ENCODE results near the gene RETREG2.

- PRO-cap: no peak
Measured at GRCh38 chr2:218892658-218893482, 12.2 kb downstream of the WNT10A start.

DNA sequence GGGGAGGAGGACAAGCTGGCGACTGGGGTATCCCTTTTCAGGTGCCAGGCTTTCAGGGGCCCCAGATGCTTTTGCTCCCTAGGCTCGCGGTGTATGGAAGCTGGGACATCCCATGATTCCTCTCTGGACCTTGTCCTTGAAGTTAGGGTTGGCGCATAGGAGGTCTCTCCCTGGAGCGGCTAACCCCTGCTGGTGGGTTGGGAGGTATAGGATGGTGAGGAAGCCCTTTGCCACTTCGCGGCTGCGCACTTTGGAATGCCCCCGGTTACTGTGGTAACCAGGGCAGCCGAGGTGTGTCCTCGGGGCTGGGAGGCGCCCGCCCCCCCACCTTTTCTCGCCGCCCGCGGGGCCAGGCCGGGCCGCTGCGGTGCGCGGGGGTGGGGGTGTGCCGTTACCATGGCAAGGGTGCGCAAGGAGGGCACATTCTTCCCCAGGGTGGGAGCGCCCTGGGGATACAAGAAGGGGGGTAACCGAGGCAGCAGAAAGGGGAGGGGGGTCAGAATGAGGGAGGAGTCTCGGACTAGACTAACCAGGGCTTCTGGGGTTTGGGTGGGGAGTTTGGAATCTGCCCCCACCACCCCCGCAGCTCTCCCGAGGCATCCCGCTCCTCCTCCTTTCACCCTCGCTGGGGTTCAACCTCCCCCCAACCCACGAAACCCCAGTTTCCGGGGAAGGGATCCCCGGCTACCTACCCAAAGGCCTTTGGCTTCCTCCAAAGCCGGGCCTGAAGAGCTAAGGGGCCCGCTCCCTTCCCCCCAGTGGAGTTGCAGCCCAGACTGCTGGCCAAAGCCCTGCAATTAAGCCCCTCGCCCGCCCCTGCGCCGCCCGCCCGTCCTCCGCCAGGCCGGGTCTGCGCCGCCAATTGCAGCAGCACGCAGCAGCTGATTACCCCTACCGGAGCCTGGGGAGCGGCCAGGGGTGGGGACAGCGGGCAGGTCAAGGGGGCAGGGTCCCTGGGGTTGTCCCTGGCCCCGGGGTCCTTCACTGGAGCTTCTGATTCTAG lies 16.5 kb downstream of the WNT10A start:
- PRO-cap: no peak

- PRO-cap: no peak
Measured at GRCh38 chr2:219107798-219108372, 47.2 kb upstream of the IHH start.

- PRO-cap: no peak
Measured at GRCh38 chr2:219127026-219127458, 33.6 kb downstream of the NHEJ1 start.

DNA sequence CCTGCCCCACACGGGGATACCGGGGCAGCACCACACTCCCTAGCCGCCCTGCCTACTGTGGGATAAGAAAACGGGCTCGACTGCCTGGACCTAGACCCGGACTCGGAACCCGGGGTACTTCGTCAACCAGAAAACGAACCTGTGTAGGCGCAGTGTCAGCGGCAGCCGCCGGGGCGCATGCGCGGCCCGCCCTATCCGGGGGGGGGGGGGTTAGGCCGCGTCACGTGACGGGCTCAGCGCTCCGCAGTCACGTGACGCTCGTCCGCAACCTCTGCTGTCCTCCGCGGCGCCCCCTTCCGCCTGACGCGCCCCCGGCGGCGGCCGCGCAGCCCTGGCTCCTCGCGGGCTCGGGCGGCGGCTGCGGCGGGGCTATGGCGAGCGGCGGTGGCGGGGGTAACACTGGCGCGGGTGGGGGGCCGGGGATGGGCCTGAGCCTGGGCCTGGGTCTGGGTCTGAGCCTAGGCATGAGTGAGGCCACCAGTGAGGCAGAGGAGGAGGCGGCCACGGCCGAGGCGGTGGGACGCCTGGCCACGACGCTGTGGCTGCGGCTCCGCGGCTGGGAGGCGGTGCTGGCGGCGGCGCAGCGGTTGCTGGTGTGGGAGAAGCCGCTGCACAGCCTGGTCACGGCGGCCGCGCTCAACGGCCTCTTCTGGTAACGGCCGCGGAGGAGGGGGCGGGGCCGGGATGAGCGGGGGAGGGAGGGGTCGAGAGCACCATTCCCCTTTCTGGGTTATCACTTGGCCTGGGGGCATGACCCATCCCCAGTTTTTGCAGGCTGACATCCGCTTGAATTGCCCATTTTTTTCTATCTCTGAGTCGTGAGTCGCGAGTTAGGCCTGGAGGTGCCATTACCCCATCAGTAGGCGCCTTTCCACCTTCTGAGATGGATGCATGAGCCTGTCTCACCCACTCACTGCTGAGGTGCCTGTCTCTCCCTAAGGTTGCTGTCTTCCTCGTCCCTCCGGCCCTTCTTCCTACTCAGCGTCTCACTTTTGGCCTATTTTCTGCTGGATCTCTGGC lies at the start of gene RETREG2:
Gene RETREG2, plus strand, starts transcription at position 294 of the 1,020 bp plus-strand sequence.
- PRO-cap: bidirectional peak, plus-strand start at position 303 of the sequence, minus-strand start at position 167 of the sequence; unidirectional peak, minus-strand start at position 647 of the sequence

DNA sequence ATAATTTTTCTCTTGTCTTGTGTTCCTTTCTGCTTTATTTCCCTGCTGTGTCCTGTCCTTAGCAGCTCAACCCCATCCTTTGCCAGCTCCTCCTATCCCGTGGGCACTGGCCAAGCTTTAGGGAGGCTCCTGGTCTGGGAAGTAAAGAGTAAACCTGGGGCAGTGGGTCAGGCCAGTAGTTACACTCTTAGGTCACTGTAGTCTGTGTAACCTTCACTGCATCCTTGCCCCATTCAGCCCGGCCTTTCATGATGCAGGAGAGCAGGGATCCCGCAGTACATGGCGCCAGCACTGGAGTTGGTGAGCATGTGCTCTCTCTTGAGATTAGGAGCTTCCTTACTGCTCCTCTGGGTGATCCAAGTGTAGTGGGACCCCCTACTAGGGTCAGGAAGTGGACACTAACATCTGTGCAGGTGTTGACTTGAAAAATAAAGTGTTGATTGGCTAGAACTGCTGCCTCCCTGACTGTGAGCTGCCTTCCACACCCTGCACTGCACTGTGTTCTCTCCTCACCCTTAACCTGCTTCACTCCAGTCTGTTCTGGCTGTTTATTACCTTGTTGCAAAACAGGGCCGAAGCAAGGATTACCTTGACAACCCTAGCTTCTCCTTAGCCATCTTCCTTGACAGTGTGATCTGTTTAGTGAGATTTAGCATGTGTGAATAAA lies 5.1 kb downstream of the RETREG2 start:
- PRO-cap: no peak

- PRO-cap: no peak
Measured at GRCh38 chr2:219208119-219208715, 1.6 kb downstream of the ZFAND2B start.

GRCh38 chr2:219384854-219385149 lies 2.9 kb downstream of the DNPEP start:
- PRO-cap: no peak

- PRO-cap: bidirectional peak, plus-strand start at chr2:219408859, minus-strand start at chr2:219408707
Measured at GRCh38 chr2:219408552-219409131, 9.5 kb upstream of the DES start.

DNA sequence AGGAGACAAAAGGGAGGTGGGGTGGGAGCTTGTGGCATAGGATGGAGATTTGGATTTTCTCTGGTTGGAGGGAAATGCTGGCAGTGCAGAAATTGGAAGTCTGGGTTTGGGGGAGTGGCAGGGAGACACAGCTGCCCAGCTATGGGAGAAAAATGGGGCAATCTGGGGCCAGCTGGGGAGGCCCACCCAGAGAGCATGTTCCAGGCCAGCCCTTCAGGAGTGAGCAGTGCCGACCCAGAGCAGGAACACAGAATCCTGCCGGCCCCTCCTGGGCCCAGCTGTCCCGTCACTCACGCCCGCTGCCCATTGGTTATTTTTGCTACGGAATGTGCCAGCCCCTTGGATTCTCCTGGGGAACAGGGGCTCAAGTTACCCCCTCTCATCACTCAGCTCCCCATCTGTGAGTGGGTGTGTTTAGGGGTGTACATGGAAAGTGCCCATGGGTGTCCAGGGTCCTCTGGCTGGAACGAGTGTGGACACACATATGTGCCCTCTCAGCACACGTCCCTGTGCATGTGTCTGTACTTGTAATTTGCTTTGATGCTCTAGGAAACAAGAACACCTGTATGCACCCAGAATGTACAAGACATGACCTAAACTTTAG lies 4.9 kb downstream of the SPEG start:
- PRO-cap: no peak

DNA sequence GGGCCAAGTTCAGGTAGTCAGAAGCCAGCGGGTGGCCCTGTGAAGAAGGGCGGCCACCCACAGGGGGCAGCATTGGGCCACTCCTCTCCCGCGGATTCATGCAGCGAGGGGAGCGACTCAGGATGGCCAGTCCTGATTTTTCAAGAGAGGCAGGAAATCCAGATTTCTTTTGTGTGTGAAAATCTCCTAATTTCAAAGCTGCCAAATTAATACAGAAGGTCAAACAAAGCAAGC lies 19.6 kb upstream of the SPEGNB start:
- PRO-cap: no peak

DNA sequence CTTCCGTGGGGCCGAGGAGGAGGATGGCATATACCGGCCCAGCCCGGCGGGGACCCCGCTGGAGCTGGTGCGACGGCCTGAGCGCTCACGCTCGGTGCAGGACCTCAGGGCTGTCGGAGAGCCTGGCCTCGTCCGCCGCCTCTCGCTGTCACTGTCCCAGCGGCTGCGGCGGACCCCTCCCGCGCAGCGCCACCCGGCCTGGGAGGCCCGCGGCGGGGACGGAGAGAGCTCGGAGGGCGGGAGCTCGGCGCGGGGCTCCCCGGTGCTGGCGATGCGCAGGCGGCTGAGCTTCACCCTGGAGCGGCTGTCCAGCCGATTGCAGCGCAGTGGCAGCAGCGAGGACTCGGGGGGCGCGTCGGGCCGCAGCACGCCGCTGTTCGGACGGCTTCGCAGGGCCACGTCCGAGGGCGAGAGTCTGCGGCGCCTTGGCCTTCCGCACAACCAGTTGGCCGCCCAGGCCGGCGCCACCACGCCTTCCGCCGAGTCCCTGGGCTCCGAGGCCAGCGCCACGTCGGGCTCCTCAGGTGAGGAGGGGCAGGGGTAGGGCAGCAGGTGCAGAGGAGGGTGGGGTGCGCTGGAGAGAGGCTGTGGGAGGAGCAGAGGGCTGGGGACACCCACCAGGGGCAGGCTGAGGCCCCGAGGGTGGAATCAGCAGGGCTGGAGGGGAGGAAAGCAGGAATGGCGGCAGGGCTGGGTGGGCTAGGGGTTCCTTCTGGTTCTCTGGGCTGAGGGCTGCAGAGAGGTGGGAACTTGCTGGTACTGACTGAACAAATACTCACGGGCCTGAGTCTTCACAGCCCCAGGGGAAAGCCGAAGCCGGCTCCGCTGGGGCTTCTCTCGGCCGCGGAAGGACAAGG lies 11.2 kb upstream of the SPEGNB start:
- PRO-cap: no peak

DNA sequence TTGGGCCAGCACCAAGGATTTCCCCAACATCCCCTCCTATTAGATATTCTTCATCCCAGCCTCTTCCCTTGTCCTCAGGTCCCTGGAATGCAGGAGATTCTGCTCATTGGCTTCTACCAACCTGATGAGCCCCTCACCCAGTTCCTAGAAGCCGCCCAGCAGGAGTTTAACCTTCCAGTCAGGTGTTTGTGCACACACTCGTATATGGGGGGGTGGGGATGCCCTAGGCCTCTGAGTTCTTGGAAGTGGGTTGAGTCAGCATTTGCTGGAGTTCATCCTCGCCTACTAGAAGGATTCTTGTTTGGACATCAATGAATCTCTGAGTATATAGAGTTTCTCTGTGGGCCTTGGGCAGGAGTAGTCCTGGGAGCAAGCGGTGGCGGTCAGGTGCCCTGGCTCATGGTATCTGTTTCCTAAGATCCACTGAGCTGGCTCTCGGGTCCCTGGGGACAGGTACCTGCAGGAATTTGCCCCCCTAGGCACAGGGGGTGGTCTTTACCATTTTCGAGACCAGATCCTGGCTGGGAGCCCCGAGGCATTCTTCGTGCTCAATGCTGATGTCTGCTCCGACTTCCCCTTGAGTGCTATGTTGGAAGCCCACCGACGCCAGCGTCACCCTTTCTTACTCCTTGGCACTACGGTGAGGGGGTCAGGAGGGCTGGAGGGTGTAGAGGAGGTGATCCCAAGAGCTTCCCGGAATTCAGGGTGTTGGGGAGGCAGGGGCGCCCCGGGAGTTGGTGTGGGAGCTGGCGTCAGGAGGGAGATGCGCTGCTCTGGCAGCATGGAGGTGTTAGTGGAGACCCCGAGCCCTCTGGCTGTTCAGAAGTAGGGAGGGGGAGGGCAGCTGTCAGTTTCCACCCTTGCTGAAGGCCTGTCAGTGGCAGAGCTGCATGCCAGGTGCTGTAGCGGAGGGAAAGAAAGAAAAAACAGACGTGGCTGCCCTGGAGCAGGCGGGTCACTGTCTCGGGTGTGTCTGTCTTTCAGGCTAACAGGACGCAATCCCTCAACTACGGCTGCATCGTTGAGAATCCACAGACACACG lies 3.0 kb downstream of the GMPPA start:
- PRO-cap: no peak

GRCh38 chr2:219506639-219507620 lies 7.4 kb upstream of the ASIC4 start:
- PRO-cap: no peak

- PRO-cap: no peak
Measured at GRCh38 chr2:219508166-219508520, 6.1 kb upstream of the ASIC4 start.

DNA sequence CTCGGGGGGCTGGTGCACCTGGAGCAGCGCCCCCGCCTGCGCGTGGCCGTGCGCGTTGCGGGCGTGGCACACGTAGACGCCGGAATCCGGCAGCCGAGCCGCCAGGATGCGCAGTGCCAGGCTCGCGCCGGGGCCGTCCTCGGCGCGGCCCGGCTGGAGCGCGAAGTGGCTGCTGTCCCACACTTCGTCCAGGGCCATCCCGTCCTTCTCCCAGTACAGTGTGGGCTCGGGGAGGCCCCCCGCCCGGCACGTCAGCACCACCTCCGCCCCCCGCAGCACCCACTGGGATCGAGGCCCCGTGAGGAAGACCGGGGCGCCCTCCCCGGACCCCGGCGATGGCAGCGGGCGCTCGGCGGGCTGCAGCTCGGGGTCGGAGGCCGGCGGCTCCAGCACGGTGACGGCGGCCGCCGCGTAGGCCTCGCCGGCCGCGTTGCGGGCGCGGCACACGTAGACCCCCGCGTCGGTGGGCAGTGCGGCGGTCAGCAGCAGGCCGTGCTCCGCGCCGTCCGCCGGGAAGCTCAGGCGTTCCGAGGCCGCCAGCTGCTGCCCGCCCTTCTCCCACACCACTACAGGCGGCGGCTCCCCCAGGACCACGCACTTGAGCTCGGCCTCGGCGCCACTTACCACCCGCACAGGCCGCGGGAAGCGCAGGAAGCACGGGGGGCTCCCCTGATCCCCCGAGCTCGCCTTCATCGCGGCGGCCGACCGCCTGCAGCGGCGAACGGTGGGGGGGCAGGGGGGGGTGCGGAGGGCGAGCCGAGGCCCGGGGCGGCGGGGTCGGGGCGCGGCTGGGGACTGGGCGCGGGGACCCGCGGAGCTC lies 589 bp downstream of the OBSL1 start:
- PRO-cap: unidirectional peak, plus-strand start at position 130 of the sequence

- PRO-cap: no peak
Measured at GRCh38 chr2:219573165-219573631, 1.1 kb downstream of the INHA start.

- PRO-cap: no peak
Measured at GRCh38 chr2:219626483-219626877, 950 bp upstream of the SLC4A3 start.

DNA sequence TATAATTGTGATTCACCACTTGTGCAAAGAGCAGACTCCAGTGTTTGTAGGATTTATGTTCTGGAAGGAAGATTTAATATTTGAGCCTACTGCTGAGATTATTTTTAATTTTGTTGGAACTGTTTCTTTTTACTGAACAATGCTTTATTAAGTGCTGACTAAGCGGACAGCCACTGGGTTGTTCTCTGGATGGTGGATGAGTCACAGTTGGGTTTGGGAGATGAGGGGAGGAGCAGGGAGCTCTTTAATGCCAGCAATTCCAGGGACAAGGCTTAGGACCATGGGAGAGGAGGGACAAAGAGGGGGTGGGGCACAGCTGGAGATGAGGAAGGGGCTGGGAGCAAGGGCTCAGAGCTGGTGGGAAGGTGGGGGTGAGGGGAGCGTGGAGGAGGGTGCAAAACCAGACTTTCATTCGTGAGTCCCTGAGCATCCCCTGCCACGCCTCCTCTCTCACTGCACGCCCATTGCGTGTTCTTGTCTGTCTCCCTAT lies 18.2 kb downstream of the SLC4A3 start:
- PRO-cap: no peak

DNA sequence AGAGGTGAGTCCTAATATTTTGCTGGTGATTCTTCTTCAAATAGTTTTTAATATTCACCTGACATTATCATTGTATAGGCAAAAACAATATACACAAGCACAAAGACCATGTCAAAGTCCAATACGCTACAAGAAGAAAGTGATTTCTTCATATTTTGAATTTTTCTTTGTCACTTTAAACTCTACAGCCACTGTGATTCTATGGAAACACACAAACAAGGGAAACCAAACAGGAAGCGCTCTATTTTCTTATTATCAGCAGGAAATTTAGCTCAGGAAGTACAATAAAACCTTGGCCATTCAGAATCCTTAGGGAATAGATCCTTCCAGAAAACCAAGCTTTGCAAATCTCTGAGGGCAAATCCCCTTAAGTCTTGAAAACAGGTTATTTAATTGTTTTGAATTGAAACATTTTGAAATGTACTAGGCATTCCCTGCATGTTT lies 336.2 kb downstream of the EPHA4 start:
- PRO-cap: no peak